ENCODE results near the genes GAGE12G, XAGE3 and KDM5C.

DNA sequence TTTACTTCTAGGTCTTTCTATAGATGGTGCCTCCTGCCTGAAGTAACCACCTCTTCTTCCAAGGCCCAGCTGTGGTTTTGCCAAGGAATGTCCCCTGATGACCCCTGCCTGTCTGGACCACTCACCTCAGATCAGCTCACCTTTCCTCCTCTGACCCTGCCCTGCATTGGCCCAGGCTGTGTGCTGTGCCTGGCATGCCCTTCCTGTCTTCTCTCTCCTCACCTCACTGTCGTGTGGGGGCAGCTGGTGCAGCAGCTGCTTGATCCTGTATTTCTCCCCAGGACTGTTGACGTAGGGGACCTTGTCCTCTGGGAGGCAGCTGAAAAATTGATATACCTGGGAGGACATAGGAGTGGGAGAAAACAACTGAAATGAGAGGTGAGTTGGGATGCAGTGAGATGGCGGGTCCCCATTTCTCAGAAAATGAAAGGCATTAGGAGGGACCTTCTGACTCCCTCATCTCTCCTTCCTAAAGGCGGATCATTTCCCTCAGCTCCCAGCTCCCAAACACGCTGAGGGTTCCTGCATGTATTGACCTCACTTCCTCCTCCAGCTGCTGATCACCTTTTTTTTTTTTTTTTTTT is 6.6 kb downstream of the PRICKLE3 start:
- RAMPAGE, long total RNA, result no peak
- RRBS, result no CpG with 5 or more reads among the region's 5 CpGs

DNA sequence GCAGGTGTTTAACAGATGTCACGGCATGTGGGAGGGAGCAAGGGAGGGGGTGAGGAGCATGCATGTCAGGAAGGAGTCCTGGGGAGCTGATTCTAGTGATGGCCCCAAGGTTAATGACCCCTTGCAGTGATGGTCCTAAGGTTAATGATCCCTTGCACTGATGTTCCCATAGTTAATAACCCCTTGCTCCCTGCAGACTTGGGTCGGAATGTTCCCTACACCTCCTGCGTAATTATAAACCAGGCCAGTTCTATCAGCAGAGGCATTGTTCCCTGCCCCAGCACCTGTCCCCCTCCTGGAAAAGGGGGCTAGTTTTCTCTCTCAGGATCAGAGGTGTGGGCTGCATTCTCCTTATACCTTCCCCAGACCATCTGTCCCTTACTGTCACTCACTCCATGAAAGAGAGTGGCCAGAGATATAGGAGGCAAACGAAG is 2.3 kb upstream of the FOXP3 start:
- RAMPAGE, long total RNA, result no peak
- RRBS, result no CpG with 5 or more reads among the region's 4 CpGs

GRCh38 chrX:49570156-49570524 is at the start of gene GAGE12G:
Gene GAGE12G, plus strand, starts transcription at chrX:49570400.
- RAMPAGE, long total RNA, result no peak
- RRBS, result no CpG with 5 or more reads among the region's 15 CpGs

DNA sequence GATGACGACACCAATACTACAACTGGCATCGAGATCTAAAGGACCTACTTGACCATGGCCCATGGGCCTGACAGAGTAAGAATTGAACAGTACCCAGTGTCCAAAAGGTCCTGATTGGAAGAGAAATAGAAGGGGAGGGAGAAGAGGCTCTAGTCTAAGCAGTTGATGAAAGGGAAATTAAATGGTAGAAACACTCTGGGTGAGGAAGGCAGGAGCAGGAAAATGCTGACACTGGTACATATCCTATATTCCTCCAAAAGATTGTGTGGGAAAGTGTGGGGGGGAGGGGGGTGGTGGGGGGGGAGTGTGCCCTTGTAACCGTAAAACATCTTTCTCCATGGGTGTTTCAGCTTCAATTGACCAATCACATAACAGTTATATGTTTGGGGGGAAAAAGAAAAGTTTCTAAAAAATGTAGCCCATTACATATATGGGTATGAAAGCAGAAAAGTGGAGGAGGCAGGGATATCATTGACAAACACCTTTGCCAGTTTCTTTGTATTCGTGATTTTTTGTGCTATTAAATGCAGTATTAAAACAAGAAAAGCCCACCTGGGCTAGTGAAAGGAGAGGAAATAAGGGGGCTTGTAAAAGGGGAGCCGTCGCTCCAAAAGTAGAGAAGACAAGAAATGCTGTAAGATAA is 2.5 kb downstream of the USP27X start:
- RAMPAGE, long total RNA, result no peak
- RRBS, result no CpG with 5 or more reads among the region's 6 CpGs

DNA sequence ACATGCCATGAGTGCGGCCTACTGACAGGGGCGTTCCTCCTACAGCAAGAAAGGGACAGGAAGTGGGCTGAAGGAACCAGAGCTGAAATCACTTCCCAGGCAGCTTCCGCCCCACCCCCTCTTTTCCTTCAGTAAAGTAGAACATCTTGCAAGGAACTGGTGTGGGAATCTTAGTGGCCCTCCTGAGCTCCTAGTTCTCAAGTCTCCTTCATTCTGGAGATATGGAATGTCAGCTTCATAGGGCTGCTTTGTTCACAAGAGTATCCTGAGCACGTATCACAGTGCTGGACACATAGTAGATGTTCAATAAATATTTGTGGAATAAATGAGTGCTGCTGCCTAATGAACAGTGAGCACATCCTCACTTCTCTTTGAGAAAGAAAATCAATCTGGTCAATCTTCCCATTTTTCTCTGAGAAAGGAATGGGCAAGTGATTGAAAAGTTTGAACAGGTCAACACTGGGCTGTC is 167.7 kb upstream of the DGKK start:
- RAMPAGE, long total RNA, result no peak
- RRBS, result no CpG with 5 or more reads among the region's 4 CpGs

DNA sequence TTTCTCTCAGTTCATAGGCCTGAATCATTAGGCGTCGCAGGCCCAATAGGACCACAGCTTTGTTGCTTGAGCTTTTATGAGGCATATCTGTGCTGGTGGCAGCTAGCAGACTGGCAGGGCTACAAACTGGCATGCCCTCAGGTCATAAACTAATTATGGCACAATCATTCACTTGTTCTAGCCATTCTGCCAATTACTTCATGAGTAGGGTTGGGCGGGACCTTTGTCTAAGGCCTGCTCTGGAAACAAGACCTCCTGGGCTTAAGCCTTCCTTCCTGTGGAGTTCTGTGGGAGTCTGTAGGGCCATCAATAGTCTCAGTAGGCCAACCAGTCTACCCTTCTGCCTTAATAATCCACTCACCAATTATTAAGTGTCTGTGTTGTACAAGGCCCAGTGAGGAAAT is 44.6 kb downstream of the SHROOM4 start:
- RAMPAGE, long total RNA, result no peak
- RRBS, result no CpG with 5 or more reads among the region's 3 CpGs

- RAMPAGE, long total RNA, result no peak
- RRBS, result no CpG with 5 or more reads among the region's 14 CpGs
Measured at GRCh38 chrX:51333458-51333784, 799 bp downstream of the NUDT10 start.

- RAMPAGE, long total RNA, result no peak
- RRBS, result no CpG with 5 or more reads among the region's 6 CpGs
Measured at GRCh38 chrX:52261385-52261620, 76.6 kb downstream of the MAGED4 start.

DNA sequence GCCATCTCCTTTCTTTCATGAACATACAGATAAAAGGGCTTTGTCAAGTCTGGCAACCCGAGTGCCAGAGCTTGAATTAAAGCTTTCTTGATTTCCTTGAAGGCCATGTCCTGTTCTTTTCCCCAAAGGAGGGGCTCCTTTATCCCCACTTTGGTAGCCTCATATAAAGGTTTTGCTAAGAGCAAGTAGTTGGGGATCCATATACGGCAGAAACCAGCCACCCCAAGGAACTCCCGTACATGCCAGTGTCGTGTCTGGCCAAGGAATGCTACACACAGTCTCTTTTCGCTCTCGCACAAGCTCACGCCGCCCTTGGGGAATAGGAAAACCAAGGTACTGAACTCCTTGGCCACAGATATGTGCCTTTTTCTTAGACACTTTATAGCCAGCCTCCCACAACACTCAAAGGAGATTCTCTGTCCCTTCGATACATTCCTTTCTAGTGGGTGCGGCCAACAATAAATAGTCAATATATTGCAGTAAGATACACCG is 57.5 kb upstream of the XAGE1B start:
- RAMPAGE, long total RNA, result no peak
- RRBS, result no CpG with 5 or more reads among the region's 11 CpGs

GRCh38 chrX:52867971-52868180 is at the start of gene XAGE3:
Gene XAGE3, minus strand, starts transcription at chrX:52868083.
- RAMPAGE, long total RNA, result no peak
- RRBS, result no CpG with 5 or more reads among the region's 9 CpGs

- RAMPAGE, long total RNA, result no peak
- RRBS, result 9% methylated on average over 8 of the region's 17 CpGs
Measured at GRCh38 chrX:53093072-53093529, 841 bp upstream of the KANTR start.

DNA sequence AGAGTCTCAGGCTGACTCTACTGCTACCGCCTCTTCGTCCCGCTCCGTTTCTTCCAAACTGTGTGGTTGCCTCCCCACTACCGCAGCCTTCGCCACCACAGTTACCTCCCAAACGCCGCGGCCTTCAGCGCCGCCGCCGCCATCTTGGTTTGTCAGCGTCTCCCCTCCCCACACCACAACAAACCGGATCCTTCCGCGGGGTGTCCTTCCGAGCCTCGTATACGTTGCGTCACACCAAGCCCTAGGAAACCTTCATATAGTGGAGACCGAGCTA is at the start of gene KDM5C:
TSS of gene KDM5C (minus strand) at position 154 of the 274 bp plus-strand sequence.
- RAMPAGE, long total RNA, result start-site peak on the minus strand centred at position 151 of the sequence, 13 bp wide, 466 and 582 reads in 2 replicates
- RRBS, result no CpG with 5 or more reads among the region's 22 CpGs

DNA sequence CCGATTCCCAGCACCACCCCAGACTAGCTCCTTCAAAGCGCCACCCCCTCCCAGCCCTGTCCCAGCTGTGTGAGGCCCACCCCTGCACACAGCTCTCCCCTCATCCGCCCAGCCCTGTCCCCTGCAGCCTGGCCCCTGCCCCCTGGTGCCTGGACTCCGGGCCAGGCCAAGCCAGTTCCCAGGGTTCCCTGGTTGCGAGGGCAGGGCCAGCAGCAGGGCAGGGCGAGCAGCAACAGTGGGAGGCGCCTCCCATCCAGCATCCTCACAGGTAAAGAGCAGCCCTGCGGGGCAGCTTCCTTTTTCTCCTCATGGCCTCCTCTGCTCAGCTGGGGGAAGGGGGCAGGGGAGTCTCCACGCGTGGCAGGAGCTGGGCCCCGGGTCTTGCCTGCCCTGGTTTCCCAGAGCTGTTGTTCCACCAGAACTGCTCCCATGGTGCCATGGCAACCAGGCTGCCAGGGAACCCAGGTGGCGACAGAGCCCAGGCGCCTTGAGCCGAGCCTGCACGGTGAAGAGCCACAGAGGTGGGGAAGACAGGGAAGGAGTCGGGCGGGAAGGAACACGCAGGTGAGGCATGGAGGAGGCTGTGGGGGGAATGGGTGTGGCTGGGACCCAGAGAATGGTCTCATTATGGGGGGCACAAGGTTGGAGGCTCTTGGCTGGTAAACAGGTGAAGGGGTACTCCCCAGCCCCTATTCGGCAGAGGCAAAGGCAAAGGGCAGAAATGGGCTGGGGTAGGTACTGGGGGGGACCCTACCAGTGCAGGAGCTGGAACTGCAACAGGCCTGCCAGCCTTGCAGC is 31.7 kb upstream of the KDM5C start:
- RAMPAGE, long total RNA, result no peak
- RRBS, result no CpG with 5 or more reads among the region's 19 CpGs

DNA sequence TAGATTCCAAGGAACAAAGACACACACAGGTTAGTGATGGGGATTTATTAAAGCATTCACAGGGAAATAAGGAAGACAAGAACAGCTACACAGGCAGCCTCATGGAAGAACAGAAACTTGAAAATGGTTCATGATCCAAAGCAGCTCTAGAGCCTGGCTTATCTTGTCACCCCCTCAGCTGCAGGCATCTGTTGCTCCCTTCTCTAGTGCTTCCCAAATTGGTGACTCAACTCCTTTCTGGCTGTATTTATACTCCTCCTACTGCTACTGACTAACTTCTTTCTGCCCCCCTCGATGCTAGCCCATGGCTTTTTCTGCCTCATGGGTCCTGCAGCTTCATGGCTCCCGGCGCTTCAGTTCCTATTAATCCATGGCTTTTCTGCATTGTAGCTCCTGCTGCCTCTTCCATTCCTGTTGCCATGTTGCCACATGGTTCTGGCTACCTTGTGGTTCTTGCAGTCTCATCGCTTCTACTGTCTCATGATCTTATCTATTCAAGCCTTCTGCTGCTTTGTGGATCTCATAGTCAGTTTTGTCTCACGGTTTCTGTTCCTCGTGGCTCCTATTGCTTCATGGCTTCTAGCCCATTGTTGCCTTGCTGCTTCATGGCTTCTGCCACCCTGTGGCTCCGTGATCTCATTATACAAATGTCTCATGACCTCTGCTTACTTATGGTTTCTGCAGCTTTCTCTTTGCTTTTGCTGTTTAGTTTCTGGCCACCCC is 48.2 kb downstream of the SMC1A start:
- RAMPAGE, long total RNA, result no peak
- RRBS, result no CpG with 5 or more reads among the region's 7 CpGs

DNA sequence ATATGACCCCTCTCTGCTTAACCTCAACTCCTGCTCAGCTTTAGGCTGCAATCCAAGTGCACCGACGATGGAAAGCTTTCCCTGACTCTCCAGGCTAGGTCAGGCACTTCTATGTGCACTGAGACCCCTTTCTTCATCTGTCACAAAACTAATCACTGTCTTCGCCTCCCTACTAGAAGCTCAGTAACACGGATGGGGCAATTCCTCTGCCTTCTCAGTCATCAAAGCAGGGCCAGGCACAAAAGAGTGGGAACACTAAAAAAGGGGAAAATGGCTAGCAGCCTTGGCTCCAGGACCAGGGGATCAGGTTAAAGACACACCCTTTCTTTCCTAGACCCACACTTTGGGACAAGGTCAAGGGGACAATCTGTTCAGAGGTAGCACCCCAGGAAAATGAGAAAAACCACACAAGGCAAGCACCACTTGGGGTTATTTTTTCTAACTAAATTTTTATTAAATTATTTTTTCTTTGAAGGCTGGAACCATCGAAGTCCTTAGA is 97.6 kb upstream of the HSD17B10 start:
- RAMPAGE, long total RNA, result no peak
- RRBS, result no CpG with 5 or more reads among the region's 5 CpGs

GRCh38 chrX:53556070-53556518 is 121.9 kb upstream of the HSD17B10 start:
- RAMPAGE, long total RNA, result no peak
- RRBS, result no CpG with 5 or more reads among the region's 1 CpG

- RAMPAGE, long total RNA, result no peak
- RRBS, result no CpG with 5 or more reads among the region's 17 CpGs
Measured at GRCh38 chrX:53937441-53938629, 106.4 kb downstream of the PHF8 start.

DNA sequence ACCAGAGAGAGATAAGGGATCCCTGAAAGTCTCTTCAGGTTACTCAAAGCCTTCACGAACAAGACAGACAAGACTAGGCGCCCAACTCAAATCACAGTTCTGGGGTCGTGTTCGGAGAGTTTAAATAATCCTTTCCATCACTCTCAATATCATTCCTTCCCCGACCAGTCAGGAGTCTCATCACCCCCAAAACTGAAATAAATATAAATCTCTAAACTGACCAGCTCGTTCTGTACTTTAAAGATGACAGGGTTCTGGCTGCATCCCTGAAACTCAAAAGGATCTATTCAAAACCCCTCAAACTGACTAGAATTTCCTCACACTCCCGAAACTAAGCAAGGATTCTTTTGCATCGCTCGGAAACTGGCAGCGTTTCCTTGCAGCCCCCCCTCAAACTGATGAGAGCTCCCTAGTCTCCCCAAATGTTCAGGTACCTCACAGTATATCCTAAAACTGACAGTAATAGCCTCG is 964 bp downstream of the PHF8 start:
- RAMPAGE, long total RNA, result no peak
- RRBS, result no CpG with 5 or more reads among the region's 11 CpGs

DNA sequence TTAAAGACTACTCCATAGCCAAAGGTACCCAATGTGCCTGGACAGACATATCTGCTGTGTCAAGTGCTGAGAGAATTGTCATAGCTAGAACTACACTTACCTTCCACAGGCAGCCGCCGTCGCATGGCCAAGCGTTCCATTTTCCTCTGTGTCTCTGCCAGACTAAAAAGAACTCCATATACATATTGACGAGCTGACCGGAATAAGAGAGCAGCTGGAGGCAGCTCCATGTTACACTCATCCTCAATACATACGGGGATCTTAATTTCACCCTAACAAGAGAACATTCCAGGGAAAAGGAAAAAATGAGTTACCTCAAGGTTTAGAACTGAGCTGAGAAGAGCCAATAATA is 50.5 kb downstream of the FAM120C start:
- RAMPAGE, long total RNA, result no peak
- RRBS, result no CpG with 5 or more reads among the region's 7 CpGs

DNA sequence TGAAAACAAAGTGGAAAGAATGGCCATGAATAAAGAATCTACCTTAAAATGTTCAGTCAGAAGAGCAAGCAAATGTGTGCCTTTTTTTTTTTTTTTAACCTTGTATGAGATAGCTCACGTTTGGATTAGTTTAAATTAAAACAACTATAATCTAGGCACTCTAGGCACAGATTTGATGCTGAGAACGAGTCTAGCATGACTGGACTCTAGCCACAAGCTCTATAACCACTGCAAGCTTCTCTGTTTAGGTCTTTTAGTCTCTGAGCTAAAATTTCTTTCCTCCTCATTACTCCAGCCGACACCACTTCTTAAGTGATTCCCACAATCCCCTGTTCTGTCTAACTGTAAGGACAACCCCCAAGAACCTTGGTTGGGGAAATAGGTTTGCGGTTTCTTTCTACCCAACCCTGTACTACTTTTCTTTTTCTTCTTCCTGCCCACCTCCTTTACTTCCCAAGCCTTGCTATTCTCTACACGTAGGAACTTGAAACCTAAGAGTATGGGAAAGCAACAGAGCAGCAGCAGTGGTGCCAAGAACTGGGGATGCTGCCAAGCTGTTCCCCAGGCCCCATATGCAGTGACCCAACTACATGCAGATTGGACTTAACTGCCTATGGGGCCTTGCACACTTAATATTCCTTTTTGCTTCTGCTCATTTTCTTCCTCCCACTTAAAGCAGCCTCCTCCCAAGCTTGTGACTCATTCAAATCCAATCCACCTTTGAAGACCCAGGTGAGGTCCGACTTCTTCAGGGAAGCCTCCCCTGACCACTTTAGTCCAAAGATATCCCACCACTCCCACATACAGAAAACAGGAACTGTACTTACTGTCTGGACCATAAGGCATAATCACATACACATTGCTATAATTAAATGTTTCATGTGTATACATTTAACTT is 1.9 kb downstream of the FAM120C start:
- RAMPAGE, long total RNA, result no peak
- RRBS, result no CpG with 5 or more reads among the region's 6 CpGs